Suprapubic skin (tissue), 4 donors: ENCODE results near the genes RNF223 and DVL1.

DNA sequence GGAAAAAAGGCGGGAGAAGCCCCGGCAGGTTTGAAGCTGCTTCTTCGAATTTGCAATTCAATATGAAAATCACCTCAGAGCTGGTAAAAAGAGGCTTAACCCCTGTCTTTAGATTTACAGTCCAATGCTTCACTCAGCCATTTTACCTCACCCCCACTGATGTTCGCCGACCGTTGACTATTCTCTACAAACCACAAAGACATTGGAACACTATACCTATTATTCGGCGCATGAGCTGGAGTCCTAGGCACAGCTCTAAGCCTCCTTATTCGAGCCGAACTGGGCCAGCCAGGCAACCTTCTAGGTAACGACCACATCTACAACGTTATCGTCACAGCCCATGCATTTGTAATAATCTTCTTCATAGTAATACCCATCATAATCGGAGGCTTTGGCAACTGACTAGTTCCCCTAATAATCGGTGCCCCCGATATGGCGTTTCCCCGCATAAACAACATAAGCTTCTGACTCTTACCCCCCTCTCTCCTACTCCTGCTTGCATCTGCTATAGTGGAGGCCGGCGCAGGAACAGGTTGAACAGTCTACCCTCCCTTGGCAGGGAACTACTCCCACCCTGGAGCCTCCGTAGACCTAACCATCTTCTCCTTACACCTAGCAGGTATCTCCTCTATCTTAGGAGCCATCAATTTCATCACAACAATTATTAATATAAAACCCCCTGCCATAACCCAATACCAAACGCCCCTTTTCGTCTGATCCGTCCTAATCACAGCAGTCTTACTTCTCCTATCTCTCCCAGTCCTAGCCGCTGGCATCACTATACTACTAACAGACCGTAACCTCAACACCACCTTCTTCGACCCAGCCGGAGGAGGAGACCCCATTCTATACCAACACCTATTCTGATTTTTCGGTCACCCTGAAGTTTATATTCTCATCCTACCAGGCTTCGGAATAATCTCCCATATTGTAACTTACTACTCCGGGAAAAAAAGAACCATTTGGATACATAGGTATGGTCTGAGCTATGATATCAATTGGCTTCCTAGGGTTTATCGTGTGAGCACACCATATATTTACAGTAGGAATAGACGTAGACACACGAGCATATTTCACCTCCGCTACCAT lies 55.2 kb downstream of the OR4F16 start:
- PRO-cap = no peak
- RAMPAGE, long total RNA, 4 experiments = start-site peak on the plus strand in 1 of 4 experiments, centred at position 926 of the sequence, 33 reads per replicate

GRCh38 chr1:841864-842762 lies 81.6 kb upstream of the SAMD11 start:
- PRO-cap = no peak
- RAMPAGE, long total RNA, 4 experiments = no peak in any of the 4 experiments

DNA sequence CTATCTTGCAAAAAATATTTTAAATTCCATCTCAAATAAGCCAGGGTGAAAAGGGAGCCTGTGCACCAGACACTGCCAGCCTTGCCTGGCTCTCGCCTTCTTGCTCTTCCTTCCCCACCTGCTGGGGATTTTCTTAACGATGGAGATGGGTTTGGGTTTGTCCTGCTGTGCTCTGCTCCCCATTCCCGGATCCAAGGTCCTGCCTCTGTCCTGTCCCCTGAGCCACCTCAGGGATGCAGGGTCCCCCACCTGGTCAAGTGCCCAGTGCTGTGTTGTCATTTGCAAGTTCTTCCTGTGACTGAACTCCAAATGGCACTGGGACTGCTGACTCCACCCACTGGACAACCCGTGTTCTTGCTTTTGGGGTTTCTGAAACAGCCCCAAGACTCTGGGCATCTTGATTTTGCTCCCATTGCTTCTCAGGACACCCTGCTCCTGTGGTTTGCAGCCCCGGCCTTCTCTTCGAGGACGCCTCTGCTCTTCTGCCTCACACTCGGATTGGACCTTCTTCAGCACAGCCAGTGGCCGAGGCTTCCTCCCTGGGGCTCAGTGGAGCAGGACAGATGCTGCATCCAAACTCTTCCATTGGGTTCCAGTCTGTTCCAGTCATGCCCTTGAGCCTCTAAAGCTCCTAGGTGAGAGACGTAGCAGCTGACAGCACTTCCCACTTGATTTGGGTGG lies 67.6 kb upstream of the SAMD11 start:
- PRO-cap = no peak
- RAMPAGE, long total RNA, 4 experiments = no peak in any of the 4 experiments

- PRO-cap = no peak
- RAMPAGE, long total RNA, 4 experiments = no peak in any of the 4 experiments
These were observed 13.8 kb upstream of the SAMD11 start for GRCh38 chr1:909827-910400.

DNA sequence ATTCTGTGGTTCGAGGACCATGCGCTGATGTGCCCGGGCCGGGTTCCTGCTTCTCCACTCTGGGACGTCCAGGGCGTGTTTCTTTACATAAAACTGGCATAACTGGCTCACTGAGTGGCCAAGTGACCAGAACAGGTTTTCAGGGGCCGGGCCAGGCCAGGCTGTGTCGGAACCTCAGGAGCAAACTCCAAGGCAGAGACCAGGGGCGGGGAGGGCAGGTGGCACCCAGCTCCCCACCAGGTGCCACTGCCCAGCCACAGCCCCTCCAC lies 9.4 kb downstream of the SAMD11 start:
- PRO-cap = no peak
- RAMPAGE, long total RNA, 4 experiments = no peak in any of the 4 experiments

GRCh38 chr1:941489-942427 lies 17.3 kb downstream of the NOC2L start:
- PRO-cap = no peak
- RAMPAGE, long total RNA, 4 experiments = no peak in any of the 4 experiments

DNA sequence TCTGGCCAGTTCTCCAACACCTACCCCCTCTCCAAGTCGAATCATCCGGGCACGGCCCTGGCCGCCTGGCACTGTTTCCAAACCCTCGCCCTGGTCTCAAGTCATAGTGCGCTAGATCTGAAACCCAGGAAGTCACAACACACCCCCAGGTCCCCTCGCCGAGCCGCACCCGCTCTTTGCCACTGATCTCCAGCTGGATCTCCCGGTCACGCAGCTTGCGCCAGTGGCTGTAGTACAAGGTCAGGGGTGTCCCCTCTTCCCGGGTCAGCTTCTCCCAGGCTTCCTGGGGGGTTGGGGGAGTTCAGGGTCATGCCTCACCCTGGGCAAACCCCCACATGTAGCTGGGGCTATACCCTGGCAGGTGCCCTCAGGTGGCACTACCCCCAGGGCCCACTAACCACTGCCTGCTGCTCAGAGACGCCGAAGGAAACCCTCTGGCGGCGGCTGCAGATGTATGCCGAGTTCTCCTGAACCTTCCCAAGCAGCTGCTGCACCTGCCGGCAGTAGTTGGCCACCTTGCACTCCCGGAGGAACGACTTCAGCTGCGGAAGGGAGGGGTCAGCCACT lies 13.0 kb downstream of the NOC2L start:
- PRO-cap = no peak
- RAMPAGE, long total RNA, 4 experiments = no peak in any of the 4 experiments

- PRO-cap = bidirectional peak, plus-strand start at chr1:967105, minus-strand start at chr1:966978
- RAMPAGE, long total RNA, 4 experiments = no peak in any of the 4 experiments
These were observed 620 bp downstream of the PLEKHN1 start for GRCh38 chr1:966872-967332.

DNA sequence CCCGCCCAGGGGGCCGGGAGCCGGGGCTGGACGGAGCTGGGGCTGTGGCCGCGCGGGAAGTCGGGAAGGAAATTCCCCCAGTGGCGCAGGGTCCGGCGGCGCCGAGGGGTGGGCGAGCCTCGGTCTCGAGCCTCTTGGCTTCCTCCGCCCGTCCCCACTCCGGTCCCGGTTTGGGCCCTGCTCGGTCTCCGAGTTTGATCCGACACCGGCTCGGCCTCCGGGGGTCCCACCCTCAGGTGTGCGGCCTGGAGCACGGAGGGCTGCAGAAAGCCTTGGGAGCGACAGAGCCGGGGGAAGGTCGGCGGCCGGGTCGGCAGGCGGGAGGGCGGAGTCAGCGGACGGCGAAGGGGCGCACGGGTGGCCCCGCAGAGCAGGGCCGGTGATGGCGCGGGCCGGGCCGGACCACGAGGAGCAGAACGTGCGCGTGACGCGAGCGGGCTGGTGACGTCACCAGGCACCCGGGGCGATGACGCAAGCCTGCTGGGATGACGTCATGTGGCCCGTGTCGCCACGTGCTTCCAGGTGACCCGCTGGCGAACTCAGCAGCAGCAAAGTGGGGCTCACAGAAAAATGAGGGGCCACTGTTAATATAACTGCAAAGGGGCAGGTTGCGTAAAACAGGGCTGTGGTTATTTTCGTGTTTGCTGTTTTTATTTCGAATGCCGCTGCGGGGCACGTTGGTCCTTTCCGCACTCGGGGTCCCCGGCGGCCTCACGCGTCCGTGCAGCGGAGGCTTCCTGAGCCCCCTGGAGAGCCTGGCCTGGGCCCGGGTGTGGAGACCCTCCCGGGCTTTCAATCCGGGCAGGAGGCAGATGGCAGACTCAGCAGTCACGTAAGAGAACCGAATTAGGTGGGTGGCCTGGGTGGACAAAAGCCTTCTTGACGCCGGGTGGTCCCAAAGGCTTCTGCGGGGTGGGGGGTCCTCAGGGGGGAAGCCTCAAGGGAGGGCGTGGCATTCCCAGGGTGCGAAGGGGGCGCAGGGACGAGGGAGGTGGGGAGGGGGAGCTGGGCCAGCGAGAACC lies 846 bp upstream of the HES4 start:
- PRO-cap = unidirectional peak, plus-strand start at position 80 of the sequence; bidirectional peak, plus-strand start at position 494 of the sequence, minus-strand start at position 381 of the sequence
- RAMPAGE, long total RNA, 4 experiments = no peak in any of the 4 experiments

DNA sequence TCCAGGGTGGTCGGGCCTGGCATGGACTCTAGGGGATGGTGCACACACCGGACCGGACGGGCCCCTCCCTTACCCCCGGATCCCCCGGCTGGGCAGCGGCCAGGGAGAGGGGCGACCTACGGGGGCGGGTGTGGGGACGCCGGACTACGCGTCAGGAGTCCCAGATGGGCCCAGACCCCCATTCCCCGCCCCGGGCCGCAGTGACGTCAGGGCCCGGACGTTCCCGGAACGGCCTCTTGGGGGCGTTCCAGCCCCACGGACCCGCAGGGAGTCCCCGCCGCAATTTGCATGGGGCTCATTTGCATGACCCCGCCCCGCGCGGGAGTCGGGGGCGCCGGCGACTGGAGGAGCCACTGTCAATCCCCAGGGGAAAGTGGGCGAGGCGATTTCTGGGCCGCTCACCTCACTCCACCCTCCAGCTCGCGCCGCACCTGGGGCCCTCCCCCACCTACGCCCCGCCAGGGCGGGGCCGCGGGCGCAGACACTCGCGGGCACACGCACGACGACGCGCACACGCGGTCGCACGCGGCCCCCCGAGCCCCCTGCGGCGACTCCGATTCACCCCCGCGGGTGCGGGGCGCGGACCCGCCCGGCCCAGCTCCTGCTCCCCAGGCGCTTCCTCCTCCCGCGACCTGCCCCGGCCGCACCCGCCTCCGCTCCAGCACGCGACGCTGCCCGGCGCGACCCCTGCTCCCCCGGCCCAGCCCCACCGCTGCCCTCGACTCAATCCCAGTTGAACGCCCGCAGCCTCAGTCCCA lies 13.1 kb downstream of the AGRN start:
- PRO-cap = no peak
- RAMPAGE, long total RNA, 4 experiments = no peak in any of the 4 experiments

DNA sequence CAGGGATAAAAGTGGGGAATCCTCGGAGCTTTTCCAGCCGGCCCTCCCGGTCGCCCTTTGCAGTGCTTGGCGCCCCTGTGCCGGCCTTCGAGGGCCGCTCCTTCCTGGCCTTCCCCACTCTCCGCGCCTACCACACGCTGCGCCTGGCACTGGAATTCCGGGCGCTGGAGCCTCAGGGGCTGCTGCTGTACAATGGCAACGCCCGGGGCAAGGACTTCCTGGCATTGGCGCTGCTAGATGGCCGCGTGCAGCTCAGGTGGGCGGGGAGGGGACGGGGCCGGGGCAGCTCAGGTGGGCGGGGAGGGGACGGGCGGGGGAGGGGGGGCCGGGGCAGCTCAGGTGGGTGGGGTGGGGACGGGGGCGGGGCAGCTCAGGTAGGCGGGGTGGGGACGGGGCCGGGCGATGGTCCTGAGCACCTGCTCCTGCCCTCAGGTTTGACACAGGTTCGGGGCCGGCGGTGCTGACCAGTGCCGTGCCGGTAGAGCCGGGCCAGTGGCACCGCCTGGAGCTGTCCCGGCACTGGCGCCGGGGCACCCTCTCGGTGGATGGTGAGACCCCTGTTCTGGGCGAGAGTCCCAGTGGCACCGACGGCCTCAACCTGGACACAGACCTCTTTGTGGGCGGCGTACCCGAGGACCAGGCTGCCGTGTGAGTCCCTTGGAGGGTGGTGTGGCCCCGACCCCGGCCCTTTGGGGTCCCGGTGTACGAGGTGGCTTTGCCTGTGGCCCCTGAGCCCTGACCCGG lies 25.1 kb downstream of the RNF223 start:
- PRO-cap = no peak
- RAMPAGE, long total RNA, 4 experiments = no peak in any of the 4 experiments

DNA sequence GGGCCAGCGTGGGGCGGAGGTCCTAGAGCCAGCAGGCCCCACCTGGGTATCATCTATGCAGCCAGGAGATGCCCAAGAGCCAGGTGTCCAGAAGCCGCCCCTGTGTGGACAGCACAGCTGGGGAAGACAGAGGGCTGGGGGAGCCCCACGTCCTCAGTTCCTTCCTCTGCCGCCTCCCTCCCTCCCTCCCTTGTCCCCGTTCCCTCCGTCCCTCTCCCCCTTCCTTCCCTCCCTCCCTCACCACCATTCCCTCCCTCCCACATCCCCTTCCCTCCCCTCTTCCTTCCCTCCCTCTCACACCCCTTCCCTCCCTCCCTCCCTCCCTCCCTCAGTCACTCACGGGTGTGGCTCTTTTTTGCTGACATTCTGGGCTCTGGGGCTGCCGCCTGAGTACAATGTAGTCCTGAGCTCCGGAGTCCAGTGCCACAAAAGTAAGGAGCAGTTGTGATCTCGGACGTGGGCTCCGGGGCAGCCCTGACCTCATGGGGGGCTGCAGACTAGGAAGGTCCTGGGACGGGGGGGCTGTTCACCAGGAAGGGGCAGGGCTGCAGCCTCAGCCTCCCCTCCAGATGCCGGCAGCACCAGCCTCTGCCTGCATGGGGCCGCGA lies 12.1 kb downstream of the RNF223 start:
- PRO-cap = no peak
- RAMPAGE, long total RNA, 4 experiments = no peak in any of the 4 experiments

DNA sequence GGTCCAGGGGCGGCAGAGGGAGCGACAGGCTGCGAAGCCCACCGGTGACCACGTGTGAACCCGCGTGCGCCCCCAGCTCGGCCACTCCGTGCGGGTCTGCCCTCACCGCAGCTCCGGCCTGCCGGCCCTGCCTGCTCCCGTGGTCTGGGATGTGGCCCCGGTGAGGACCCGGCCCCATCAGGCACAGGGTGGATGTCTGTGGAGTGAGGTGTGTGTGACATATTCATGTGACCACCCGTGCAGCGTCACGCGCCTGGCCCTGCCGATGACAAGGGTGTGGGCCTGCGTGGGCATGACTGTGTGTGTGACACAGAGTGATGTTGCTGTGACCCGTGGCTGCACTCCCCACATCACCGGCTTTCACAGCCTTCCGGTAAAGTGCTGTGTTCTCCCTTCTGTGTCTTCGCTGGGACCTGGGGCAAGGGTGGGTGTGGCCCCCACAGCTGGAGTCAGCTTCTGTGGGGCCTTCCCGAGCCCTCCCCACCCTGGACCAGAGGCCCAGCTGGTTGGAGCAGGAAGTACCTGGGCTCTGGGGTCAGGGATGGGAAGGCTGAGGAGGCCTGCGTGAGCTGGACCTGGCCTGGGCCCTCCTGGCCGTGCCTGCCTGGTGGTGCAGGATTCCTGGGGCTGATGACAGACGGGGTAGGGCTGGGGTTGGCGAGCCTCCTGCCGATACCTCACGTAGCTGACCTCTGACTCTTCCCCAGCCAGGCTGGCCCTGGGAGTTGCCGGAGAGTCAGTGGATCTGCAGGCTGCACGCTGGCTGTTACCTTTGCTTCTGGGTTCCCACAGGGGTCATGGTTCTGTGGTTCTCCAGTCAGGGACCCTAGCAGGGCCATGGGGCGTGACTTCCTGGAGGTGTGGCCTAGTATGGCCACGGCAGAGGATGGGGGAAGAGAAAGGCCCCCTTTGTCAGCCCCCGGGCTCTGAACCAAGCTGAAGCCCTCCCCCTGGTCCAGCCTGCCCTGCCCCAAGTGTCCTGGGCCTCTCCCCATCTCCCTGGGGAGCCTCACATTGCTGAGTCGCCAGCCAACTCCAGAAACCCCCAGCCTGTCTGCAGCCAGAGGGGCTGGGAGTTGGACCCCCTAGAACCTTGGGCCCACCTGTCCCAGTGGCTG lies 4.0 kb downstream of the RNF223 start:
- PRO-cap = no peak
- RAMPAGE, long total RNA, 4 experiments = start-site peak on the minus strand in 1 of 4 experiments, centred at position 124 of the sequence, 7 reads per replicate

GRCh38 chr1:1073235-1074646 lies at the start of gene RNF223:
TSS of gene RNF223 (minus strand) at chr1:1074306.
- PRO-cap = unidirectional peak, minus-strand start at chr1:1074283; unidirectional peak, minus-strand start at chr1:1074304
- RAMPAGE, long total RNA, 4 experiments = start-site peak on the minus strand in 3 of 4 experiments, at chr1:1074183-1074308 at its widest, 5 to 11 reads per replicate

DNA sequence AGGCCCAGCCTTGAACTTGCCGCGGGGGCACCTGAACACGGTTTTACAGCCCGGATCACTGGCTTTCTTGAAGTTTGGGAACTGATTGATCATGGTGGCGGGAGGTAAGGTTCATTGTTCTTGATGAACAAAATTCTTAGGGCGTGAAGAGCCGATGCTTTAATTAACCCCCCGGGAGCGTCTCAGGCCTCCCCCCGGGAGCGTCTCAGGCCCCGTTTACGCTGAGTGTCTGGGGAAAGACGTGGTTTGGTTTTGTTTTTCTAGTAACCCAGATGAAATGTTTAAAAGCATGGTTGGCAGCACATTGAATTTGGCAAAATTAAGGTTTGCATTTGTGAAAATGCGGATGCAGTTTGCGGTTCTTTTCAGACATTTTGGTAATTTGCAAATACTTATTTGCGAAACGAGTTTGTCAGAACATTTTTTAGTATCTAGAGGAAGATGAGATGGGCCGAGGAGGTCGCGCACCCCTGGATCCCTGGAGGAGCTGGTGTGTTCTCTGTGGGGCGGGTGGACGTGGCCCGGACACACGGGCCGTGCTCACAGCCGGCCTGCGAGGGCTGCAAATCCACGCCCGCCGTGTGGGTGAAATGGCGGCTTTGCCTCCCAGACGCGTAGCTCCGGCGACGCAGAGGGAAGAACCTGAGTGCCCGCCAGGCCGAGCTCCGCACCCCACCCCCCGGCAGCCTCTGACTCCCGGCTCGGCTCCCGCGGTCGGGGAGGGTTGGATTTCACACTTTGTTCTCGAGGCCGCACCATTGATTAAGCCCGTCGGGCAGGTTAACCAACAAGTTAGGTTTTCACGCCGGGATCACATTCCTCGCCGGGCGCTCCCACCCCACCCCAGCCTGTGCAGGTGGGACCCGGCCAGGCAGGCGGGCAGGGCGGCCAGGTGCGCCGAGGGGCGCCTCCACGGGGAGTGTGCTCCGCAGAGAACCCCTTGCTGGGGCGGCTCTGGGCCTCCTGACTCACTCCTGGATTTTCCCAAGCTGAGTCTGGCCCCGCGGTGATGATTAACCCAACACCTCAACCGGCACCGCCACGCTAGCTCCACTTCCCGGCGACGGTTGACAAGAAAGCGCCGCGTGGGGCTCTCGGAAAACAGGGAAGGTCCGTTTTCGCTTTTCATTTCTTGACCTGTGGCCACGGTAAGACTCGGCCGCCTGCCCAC lies 9.3 kb upstream of the TTLL10 start:
- PRO-cap = unidirectional peak, minus-strand start at position 644 of the sequence; unidirectional peak, plus-strand start at position 1,053 of the sequence
- RAMPAGE, long total RNA, 4 experiments = no peak in any of the 4 experiments

- PRO-cap = no peak
- RAMPAGE, long total RNA, 4 experiments = no peak in any of the 4 experiments
These were observed 7.3 kb upstream of the TTLL10 start for GRCh38 chr1:1166294-1166843.

DNA sequence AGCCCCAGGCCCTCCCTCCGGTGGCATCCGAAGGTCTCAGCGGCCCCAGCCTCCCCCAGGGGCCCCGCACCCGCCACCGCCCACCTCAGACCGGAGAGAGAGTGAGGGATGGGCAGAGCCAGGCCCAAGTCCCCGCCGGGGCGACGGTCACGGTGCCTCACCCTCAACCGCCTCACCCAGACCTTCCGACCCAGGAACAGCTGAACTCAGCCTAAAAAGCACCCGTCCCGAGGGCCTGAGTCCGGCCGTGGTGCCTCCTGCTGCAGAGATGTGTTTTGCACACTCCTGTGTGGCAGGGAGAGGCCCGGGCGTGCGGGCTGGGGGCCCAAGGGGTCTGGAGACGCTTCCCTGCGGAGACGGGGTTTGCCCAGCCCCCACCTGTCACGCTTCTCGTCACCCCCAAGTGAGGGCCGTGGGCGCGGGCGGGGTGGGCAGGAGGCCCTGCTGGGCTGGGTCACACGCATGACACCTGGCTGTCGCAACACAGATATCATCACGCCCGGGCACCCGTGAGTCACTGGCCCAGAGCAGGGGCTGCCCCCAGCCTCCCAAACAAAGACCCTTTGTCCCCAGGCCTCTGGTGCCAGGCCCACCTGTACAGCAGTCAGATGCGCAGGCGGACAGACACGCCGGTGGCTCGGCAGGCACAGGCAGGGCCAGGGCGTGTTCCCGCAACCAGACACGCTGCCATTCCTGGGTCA lies 5.8 kb downstream of the B3GALT6 start:
- PRO-cap = no peak
- RAMPAGE, long total RNA, 4 experiments = no peak in any of the 4 experiments

DNA sequence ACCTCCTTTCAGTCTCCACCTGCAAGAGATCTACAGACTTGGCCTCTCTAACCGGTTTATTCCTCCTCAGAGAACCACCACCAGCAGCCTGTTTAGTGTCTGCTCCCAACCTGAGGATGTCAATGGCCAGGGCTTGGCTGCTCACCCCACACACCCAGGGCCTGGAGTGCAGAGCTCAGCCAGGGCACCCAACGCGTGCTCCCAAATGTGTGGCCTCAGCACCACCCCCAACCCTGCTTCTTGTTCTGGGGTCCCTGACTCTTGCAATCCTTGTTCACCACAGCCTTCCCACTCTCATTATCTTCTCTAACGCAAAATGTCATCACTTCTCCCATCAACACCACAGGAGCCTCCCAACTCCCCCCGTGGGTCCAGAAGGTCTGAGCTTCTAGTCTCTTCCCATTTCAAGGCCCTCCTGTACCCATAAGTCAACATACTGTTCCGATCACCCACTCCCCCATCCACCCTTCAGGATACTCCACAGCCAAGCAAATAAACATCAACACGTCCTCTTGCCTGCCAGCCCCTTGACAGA lies 3.3 kb downstream of the UBE2J2 start:
- PRO-cap = no peak
- RAMPAGE, long total RNA, 4 experiments = start-site peak on the minus strand in 1 of 4 experiments, centred at positions 140 to 331 of the sequence, 13 to 17 reads per replicate

DNA sequence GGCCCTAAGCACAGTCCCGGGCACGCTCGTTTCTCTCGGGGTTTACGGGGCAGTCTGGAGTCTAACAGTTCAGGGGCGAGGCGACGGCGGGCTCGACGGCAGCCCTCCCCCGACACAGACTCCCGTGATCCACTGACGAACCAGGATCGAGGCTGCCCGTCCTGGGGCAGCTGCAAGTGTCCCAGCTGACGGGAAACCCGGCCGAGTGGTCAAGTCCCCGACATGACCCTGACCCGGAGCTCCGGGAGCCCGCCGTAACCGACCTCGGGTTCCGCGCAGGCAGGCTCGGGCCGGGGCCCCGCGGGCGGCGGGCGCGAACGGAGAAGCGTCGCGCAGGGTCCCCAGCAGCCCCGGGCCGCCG lies 438 bp downstream of the UBE2J2 start:
- PRO-cap = no peak
- RAMPAGE, long total RNA, 4 experiments = no peak in any of the 4 experiments

- PRO-cap = bidirectional peak, plus-strand start at chr1:1349570, minus-strand start at chr1:1349380
- RAMPAGE, long total RNA, 4 experiments = no peak in any of the 4 experiments
These were observed at the start of gene DVL1 for GRCh38 chr1:1348777-1349521. TSS of gene DVL1 (minus strand) at chr1:1349418.